ENCODE measurements around a stretch of chr16.

DNA sequence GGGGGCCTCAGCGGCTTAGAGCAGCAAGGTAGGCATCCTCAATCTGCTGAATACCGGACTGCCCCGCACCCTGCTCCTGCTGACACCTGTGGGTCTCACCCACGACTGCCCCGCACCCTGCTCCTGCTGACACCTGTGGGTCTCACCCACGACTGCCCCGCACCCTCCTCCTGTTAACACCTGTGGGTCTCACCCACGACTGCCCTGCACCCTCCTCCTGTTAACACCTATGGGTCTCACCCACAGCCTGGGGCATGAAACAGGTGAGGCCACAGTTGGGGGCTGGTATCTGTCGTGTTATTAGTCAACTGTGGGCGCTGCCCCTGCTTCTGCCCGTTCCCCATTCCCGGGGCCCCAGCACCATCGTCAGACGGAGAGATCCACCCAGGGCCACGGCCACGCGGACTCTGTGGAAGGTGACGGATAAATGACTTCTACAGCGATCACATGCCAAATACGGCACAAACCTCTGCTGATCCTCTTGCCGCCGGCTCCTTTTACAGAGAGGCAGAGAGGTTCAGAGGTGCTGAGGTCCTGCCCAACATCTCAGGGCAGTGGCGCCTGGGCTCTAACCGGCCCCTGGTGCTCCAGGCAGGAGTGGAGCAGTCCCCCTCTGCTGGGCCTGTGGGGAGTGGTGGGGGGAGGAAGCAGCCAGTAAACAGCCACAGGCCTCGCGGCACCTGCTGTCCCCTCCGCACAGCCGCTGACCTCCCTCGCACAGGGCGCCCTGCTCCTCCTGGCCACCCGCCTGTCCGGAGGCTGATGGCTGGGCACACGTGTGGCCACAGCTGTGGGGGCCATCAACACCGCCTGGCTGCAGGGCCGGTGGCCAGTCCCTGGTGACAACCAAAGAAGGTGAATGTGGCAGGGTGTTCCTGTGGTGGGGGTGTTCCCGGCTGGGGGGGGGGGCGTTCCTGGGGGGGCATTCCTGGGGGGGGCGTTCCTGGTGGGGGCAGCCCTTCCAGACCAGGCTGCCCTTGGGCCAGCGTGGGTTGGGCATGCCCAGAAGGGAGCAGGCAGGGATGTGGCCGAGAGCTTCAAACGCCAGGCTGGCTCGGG, 36.6 kb upstream of the PABPN1L start:
- PRO-cap: no peak

- PRO-cap: no peak
These were observed 40.3 kb downstream of the CBFA2T3 start for GRCh38 chr16:88936482-88937429.

DNA sequence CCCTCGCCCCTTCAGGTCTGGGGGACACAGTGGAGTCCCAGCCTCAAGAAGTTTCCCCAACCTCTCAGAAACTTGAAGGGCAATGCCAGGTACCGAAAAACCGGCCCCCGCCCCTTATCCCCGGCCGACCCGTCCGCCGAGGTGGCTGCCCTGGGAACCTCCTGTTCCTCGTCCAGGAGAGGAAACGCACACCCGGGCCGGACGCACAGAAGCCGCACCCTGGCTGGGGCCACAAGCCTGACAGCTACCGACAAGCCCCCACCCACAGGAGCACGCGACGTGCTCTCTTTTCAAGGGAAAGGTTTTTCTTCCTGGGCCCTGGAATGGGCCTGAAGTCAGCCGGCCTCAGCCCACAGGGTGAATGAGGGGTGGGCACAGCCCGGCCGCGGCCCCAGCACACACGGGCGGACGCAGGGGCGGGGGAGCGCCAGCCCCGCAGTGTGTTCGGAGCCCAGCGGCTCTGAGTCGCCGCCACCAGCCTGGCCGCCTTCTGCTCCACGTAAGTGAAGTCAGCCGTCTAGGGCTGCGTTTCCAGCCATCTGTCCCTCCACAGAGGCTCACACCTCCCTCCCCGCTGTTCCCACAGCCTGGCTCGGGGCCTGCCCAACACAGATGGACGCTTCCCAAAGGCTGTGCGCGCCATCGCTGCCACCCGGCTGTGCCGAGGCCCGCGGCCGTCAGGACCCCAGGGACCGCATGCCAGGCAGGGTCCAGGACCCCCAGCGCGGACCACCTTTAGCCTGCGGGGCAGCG, 37.0 kb downstream of the CBFA2T3 start:
- PRO-cap: no peak

DNA sequence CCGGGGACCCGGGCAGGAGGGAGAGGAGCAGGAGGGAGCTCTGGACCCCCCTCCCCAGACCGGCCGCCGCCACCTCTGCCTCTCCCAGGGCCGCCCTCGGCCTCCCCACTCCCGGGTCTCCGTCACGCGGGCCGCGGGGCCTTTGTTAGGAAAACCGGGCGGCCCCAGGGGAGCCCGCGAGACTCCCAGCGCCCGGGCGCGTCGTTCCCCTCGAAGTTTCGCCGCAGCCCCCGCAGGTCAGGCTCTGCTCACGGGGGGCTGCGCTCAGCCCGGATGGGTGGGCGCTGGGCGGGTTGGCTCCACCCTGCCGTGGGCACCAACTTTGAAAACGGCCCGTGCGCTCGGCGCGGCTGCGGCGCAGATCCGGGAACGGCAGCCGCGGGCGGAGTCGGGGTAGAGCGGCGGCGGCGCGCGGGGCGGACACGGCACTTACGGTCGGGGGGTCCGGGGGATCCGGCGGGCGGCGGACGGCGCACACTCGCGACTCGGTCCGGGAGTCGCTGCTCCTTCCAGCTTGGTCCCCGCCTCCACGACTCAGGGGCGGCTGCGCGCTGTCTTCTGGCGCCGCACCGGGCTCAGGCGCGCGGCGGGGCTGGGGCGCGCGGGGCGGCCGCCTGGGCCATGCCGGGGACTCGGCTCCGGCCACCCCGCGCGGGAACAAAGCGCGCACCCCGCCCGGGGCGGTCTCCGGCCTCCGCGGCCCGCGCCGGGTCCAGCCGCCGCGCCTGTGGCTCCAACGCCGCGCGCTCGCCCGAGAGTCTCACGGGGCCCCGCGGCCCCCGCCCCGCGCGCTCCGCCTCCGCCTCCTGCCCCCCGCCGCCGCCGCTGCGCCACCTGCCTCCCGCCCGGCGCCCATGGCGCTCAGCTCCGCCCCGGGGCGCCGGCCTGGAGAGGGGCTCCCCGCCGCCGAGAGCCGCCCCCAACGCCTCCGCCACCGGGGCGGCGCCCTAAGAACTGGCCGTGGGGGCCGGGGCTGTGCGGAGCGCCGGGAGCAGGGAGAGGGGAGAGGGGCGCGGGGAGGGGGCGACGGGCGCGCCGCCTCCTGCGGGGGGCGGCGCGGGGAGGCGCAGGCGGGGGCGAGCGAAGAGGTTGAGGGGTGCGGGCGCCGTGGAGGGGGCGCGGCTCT, 36.1 kb downstream of the CBFA2T3 start:
- PRO-cap: bidirectional peak, plus-strand start at position 1,041 of the sequence, minus-strand start at position 781 of the sequence

- PRO-cap: no peak
These were observed 22.8 kb upstream of the CBFA2T3 start for GRCh38 chr16:88999799-89000121.

DNA sequence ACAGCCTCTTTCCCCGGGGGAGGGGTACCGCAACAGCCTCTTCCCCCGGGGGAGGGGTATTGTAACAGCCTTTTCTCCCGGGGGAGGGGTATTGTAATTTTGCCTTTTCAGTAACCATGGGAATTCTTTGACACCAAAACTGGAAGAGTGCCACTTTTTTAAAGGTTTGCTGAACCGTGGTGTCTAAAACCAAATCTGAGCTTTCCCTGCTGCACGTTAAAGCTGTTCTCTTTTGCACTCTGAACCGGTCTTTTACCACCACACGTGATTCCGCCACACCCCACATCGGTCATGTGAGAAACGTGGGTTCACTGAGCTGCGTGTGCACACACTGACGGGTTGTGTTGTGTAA, 9.3 kb upstream of the ACSF3 start:
- PRO-cap: unidirectional peak, minus-strand start at position 218 of the sequence

DNA sequence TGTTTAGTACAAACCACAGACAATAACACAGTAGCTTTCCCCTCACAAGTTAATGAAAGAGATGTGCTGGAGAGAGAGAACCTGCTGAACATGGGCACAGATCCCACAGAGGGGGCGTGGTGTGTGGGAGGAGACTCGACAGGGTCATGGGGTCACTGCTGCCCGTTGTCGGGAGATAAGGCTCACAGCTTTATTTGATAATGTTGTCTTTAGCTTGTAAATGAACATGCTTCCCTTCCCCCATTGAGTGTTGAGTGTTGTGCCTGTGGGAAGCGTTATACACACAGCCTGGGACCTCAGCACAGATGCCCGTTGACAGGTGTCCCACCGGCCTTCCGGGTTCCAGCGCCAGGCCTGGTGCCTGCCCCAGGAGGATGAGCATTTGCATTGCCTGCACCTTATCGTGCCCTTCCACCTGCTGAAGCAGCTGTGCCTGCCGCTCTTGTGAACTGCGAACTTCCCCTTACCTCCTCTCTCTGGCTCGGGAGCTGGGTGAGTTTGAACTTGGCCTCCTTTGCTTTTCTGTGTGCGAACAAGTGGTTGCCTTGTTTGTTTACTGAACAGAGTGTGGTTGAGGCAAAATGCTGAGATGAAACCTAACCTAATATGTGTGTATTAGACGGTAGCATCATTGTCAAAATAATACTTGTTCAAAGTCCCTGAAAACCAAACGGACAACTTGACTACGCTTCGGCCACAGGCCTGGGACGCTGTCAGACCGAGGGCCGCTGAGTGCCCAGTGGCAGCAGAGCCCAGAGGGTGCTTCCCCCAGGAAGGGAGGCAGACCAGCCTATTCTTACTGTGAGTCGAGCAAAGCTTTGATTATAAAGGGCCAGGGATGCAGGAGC, 4.8 kb downstream of the ACSF3 start:
- PRO-cap: unidirectional peak, plus-strand start at position 430 of the sequence

GRCh38 chr16:89246736-89247558, 29.4 kb downstream of the ZNF778 start:
- PRO-cap: bidirectional peak, plus-strand start at chr16:89247687, minus-strand start at chr16:89247423

DNA sequence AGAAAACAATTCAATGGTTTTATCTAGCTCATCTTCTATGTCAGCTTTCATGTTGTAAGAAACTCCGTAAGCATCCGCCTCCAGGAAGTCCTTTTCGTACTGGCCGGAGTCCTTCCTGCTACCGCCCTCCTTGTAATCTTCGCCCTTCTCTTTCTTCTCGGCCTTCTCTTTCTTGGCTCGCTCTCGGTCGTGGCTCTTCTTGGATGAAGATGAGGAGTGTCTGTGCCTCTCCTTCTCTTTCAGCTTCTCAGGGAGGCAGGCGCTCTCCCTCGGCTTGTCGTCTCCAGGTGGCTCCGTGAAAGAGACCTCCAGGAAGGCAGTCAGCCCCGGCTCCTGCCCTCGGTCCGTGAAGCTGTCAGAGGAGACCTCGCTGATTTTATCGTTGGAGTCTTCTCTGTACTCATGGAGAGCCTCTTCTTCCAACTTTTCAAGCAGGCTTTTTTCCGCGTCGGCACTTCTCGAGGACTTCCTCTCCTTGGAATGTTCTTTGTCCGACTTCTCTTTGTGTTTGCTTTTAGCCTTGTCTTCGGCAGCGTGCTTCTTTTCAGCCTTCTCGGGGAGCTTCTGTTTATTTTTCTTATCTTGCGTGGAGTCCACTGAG, 64.9 kb downstream of the ZNF778 start:
- PRO-cap: no peak

GRCh38 chr16:89315522-89316065, 98.1 kb downstream of the ZNF778 start:
- PRO-cap: no peak

DNA sequence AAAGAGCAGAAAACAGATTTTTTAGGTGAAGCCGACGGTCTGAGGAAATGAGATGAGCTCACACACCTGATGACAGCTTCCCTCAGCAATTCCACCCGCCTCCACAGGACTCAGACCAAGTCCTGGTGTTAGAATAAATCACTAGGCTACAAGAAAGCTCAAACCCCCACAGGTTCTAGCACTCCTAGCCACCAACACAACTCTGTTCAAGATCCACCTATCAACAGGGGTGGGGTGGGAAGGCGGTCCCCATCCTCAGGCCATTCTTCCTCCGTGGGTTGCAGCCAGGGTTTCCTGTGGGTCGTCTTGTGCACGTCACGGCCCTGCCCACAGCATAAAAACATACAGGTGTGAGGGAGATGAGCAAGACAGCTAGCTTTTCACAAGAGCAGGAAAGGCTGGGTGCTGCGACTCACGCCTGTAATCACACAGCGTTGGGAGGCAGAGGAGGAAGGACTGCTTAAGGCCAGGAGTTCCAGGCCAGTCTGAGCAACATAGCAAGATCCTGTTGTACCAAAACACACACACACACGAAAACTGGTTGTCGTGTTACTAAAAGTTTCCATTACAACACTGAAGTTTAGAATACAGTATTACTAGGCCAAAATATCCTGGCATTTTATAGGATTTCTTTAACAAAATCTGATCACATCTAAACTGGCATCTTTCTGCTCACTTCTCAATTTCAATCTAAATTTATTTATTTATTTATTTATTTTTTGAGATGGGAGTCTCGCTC, 81.1 kb downstream of the ANKRD11 start:
- PRO-cap: bidirectional peak, plus-strand start at position 431 of the sequence, minus-strand start at position 267 of the sequence

- PRO-cap: no peak
These were observed 29.1 kb downstream of the ANKRD11 start for GRCh38 chr16:89461220-89461767.

- PRO-cap: no peak
These were observed 23.0 kb downstream of the ANKRD11 start for GRCh38 chr16:89467181-89467964.

GRCh38 chr16:89476258-89477228, 13.8 kb downstream of the ANKRD11 start:
- PRO-cap: bidirectional peak, plus-strand start at chr16:89476988, minus-strand start at chr16:89476889

DNA sequence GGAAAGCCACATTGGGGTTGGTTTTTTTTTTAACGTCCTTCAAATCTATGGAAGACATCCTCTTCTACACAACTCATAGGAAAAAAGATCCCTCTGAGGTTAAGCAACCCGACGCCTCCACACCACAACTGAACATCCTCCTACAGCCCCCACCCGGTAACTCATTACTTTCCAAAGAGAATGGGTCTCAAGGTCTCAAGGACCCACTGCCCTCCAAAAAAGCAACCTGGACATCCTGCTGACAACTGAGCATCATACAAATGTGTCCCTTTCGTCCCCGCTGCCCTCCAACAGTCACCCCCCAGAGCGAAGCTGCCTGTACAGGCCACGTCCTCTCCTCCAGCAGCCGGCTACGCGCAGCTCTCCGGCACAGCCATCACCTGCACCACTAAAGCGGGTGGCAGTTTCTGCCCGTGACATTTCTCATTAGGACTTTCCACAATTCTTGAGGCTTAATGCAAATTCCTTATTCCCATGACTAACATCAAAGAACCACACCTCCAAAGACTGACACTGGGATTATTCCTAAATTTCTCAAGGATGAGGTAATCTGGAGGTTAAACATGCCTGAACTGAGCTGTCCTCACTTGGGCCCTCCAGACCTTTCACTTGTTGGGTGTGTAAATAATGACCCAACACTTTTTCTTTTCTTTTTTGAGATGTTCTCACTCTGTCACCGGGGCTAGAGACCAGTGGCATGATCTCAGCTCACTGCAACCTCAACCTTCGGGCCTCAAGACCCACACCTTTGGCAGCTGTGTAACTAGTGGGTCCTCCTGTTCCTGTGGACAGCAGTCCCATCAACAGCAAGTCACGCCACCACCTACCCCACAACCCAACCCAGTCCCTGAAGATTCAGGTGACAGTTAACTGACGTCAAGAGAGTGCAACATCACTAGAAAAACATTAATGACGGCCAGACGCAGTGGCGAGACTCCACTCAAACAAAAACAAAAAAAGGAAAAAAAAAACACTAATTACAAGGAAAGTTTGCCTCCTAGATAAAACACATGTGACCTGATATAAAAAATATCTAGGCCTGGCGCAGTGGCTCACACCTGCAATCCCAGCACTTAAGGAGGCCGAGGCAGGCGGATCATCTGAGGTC, 11.7 kb downstream of the ANKRD11 start:
- PRO-cap: no peak

GRCh38 chr16:89548391-89549365, 11.8 kb upstream of the RPL13 start:
- PRO-cap: no peak

DNA sequence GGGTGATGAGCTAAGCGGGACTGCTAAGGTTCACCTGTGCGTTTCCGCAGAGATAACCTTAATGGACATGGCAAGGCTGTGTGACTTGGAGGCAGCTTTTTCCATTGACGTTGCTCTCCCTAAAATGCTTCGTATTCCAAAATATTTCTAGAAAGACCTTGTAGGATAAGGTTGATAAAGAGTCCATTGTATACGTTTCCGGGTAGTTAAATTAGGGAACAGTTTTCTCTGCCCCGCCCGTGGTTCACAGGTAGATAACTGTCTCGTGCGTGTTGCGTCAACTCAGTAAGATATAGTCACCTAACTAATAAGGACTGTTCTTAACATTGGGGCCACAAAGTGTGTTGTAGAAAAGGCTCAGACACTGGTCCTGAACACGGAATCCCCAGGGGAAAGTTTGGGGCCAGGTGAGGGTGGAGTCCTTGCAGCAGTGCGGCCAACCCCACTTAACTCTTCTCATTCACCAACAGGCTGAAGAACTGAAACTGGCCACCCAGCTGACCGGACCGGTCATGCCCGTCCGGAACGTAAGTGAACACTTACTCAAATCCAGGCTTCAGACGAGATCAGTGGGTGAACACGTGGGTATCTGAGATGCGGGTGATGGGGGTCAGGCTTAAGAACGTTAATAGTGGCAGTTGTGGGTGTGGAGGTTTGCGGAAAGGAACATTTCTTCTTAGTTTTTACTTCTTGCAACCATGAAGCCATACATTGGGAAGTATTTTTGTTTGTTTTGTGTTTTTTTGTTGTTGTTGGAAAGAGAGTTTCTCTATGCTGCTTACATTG, 1.6 kb downstream of the RPL13 start:
- PRO-cap: no peak

DNA sequence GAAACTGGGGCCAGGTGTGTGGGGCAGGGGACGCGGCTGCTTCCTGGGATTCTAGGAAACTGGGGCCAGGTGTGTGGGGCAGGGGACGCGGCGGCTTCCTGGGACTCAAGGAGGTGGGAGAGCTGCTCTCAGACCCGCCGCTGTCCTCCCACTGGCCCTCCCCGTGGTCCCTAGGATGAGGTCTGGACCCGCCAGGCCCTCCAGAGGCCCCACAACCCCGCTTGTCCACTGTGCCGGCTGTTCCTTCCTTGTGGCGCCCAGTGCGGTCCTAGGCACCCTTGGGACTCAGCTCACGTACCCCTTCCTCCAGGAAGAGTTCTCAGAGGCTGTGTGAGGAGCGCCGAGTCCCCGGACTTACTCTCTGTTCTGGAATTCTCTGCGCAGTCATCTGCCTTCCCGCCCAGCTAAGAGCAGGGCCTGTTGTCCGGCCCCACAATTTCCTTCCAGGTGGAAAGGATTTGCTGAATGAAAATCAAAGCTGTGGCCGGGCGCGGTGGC, 638 bp downstream of the DPEP1 start:
- PRO-cap: no peak

DNA sequence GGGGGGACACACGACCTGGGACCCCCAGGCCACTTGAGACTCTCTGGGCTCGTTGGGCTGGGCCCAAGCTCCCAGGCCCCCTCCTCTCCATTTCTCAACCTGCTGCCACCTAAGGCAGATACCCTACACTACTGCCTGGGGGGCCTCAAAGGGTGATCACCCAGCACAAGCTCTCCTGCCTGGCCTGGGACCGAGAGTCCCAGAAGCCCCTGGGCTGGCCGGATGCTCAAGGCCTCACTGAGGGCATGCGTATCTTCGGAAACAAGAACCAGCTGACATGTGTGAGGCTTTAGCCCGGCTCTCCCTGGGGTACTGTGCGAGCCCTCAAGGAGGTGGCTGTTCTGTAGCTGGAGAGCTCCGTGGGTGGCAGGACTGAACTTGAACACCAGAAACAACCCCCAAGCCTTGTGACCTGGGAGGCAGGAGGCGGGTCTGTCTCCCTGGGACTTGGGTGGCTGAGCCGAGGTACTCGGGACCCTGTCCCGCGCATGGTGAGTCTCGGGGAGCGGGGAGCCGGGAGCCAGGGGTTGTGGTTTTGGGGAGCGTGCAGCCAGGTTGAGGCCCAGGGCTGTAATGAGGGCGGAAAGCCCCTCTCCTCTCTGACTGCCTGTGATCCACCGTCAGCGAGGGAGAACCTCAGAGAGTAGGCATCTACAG, 7.0 kb downstream of the DPEP1 start:
- PRO-cap: no peak

DNA sequence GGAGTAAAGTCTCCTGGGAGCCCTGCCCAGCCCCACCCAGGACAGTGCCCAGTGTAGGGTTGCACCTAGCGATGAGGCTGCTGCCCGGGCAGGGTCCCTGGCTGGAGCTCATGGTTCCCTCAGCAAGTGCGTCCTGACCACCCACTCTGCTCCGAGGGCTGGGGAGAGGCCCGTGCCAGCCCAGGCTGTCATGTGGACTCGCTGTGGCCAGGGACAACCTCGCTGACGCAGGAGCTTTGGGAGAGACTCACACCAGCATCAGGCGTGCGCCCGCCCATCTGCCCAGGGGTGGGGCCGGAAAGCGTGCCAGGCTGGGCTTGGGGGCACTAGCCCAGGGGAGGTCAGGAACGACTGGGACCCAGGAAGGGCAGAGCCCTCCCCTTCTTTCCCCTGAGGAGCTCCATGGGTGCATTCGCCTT, 19.7 kb downstream of the DPEP1 start:
- PRO-cap: no peak

Measured in paraaortic lymph node (tissue), 1 donor.